ENCODE measurements around the genes NAA60, ADCY9 and SRL.

GRCh38 chr16:3123486-3123888 is 11.1 kb downstream of the ZNF205 start:
- RRBS, result no CpG with 5 or more reads among the region's 10 CpGs

DNA sequence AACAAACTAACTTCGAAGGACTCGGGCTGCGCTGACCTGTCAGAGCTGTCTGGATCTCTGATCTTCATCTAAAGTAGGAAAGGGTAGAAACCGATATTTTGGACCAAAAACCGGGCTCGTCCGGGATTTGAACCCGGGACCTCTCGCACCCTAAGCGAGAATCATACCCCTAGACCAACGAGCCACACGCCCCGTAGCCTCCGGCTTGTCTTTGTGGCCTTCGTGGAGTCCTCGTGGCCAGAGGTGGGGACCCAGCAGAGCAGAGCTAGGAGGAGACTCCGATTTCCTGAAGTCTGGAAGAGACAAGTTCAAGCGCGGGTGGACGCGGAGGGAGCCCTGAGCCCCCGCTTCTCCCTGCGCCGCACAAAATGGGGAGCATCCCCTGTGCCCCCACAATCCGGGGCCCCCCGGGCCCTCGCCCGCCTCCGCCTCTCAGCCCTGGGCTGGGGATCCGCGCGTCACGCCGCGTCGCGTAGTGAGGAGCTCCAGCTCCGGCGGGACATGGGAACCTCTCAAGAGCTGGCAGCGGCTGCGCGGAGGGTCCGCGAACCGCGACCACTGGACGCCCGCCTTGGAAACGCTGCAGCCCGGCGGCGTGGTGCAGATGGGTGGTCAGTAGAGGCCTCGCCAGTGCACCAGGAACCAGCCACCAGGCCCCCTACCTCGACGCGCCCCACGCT is 47.8 kb downstream of the ZNF213 start:
- RRBS, result 1% methylated on average over 22 of the region's 57 CpGs

- RRBS, result no CpG with 5 or more reads among the region's 4 CpGs
Measured at GRCh38 chr16:3311526-3312150, 6.3 kb downstream of the ZNF75A start.

- RRBS, result no CpG with 5 or more reads among the region's 44 CpGs
Measured at GRCh38 chr16:3364662-3365389, 9.1 kb downstream of the OR2C1 start.

DNA sequence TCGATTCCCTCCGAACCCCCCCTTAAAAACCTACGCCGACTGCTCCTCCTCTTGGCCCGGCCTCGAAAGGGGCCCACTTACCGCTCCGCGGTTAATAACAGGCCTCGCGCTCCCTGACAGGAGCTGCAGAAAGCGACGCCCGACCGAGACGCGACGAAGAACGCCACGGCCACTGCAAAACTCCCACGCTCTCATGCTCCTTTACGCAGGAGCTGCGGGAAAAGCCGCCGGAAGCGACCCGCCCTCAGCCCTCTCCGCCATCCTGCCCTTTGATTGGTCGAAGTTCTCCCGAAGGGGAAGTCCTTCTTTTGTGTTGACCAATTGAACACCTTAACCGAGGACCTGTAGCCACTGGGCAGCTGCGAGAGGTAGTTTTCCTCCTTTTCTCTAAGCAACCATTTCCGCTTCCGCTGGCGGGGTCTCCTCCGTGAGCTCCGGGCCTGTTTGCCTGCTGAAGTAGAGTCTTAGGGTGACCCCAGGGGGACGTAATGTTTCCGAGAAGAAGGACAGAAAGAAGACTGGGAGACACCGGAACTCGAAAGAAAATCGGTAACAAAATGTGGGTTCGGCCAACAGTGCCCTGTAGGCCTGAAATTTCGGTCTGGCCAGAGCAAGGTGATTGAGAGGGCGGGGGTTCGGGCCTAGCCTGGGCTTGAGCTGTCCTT is at the start of gene NAA60:
NAA60 (plus strand) TSS at position 402 of the 665 bp plus-strand sequence.
- RRBS, result 43% methylated on average over 3 of the region's 46 CpGs

- RRBS, result 2% methylated on average over 53 of the region's 114 CpGs
Measured at GRCh38 chr16:3457353-3458466, 14.2 kb downstream of the NAA60 start.

DNA sequence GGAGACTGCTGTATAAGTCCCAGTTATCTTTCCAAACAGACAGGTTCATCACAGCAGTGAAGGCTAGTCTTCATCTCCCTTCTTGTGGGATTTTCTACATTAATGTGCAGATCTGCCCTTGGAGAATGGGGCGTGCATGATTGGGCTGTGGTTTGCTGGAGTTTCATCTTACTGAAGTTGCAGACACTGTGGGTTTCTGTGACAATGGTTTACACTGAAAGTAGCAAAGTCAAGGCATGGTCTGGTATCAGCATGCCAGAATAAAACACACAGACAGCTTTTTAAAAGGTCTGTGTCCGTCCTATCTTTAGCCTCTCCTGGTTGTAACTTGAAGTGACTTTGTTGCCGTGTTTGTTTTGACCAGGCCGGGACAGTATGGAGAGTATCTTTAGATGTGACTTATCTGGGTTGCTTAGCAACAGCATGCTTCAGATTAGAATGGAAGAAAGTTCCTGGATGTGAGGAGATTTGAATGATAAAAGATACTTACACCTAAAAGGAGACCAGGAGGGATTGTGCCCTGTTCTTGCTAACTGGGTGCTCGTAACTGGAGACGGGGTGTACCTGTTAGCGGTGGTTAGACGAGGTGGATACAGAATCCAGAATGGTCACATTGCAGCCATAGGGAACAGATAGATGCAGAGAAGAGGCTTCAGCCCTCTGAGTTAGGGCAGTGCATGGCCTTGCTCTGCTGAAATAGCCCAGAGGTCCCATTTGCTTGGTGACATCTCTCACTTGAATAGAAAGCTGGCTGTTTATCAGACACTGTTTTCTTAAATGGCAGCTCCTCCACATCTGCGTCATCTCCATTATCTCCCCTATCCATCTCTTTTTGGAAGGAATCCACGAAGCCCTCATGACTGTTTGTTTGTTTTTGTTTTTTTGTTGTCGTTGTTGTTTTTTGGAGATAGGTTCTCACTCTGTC is 16.3 kb downstream of the NAA60 start:
- RRBS, result no CpG with 5 or more reads among the region's 11 CpGs

DNA sequence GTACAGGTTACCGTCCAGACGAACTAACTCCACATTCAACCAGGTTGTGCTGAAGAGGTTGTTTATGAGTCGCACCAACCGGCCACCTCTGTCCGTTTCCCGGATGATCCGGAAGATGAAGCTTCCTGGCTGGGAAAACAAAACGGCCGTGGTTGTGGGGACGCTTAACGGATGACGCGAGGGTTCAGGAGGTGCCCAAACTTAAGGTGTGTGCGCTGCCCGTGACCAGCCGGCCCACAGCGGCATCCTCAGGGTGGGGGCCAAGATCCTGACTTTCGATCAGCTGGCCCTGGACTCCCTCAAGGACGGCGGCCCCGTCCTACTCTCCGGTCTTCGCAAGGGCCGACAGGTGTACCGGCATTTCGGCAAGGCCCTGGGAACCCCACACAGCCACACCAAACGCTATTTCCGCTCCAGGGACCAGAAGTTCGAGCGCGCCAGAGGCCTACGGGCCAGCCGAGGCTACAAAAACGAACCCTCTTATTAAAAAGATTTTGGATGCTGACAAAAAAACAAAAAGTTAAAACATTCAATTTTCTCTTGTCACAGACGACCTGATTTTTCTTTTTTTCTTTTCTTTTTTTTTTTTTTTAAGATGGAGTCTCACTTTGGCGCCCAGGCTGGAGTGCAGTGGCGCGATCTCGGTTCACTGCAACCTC is 1.1 kb upstream of the C16orf90 start:
- RRBS, result no CpG with 5 or more reads among the region's 39 CpGs

- RRBS, result no CpG with 5 or more reads among the region's 26 CpGs
Measured at GRCh38 chr16:3655591-3656491, 1.4 kb downstream of the DNASE1 start.

- RRBS, result 94% methylated on average over 4 of the region's 18 CpGs
Measured at GRCh38 chr16:3740341-3740973, 23.1 kb upstream of the TRAP1 start.

GRCh38 chr16:3770376-3770950 is 53.1 kb upstream of the TRAP1 start:
- RRBS, result no CpG with 5 or more reads among the region's 16 CpGs

GRCh38 chr16:3854207-3854667 is 26.3 kb downstream of the CREBBP start:
- RRBS, result no CpG with 5 or more reads among the region's 2 CpGs

GRCh38 chr16:3864152-3864351 is 16.5 kb downstream of the CREBBP start:
- RRBS, result no CpG with 5 or more reads among the region's 5 CpGs

DNA sequence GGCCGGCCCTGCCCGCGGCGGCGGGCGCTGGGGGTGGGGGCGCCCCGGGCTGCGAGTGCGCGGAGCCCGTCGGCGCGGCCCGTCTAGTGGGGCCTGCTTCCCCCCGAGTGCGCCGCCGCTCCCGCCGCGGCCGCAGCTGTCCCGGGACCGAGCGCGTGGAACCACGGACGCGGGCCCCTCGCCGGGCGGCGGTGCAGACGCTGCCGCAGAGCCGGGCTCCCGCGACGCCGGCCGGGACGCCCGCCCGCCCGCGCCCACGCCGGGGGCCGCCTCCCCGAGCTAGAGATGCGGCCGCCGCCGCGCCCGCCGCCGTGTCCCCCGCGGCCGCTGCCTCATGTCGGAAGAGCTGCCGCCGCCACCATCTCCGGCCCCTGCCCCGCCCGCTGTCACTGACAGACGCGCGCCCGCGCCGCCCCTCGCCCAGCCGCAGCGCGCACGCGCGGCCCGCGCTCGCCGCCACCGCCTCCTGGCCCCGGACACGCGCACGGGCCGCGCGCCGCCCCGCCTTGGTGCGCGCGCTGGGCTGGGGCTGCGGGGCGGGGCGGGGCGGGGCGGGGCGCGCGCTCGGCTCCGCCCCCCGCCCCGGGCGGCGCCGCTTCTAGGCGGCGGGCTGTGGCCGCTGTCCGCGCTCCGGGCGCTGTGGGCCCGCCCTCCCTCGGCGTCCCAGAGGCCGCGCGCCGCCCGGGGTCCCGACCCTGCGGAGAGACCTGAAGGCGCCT is at the start of gene ADCY9:
ADCY9 (minus strand) TSS at position 391 of the 719 bp plus-strand sequence.
- RRBS, result under 1% methylated on average over 46 of the region's 132 CpGs

- RRBS, result no CpG with 5 or more reads among the region's 11 CpGs
Measured at GRCh38 chr16:4143346-4143809, 27.1 kb upstream of the ADCY9 start.

- RRBS, result no CpG with 5 or more reads among the region's 2 CpGs
Measured at GRCh38 chr16:4179140-4179414, 62.8 kb downstream of the SRL start.

DNA sequence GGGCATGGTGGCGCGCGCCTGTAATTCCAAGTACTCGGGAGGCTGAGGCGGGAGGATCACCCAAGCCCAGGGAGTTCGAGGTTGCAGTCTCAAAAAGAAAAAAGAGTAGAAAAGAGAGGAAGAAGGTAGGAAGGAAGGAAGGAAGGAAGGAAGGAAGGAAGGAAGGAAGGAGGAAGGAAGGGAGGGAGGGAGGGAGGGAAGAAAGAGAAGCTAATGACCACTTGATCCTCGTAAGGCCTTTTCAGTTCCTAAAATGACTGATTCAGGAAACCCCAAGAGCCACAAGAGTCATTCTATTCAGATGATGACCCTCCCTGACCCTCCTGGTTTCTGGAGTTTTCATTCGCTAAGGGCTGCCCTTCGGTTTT is 59.0 kb downstream of the SRL start:
- RRBS, result no CpG with 5 or more reads among the region's 9 CpGs

GRCh38 chr16:4241508-4242478 is at the start of gene SRL:
SRL (minus strand) TSS chr16:4242080.
- RRBS, result 23% methylated on average over 4 of the region's 29 CpGs

- RRBS, result 3% methylated on average over 36 of the region's 57 CpGs
Measured at GRCh38 chr16:4316214-4316600, 340 bp downstream of the GLIS2 start.

DNA sequence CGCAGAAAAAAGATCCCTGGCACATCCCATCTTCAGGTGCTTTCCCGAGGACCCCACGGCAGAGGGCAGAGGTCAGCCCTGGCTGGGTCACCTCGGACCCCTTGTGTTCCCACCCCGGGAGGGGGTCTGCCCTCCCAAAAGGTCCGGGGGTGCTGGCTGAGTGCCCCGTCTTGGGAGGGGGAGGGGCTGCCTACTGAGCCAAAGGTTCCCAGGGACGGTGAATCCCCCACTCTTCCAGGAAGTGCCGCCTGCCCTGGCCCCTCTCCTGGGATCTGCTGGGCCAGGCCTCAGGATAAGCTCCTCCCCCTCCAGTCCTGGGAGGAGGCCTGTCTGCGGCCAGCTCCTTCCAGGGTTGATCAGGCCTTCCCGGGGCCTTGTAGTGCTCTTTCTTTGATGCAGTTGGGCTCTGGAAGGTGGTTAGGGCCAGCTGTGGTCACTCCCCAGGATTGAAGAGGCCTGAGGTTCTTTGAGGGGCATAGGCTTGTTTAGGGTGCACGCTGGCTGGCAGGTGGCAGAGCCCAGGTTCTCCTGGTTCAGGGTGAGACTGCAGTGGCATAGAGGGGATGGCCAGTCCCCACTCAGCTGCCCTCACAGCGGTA is 8.2 kb downstream of the GLIS2 start:
- RRBS, result no CpG with 5 or more reads among the region's 13 CpGs

Measured in renal cortical epithelial cell (primary cell).